ENCODE results near the genes RLF and CITED4.

DNA sequence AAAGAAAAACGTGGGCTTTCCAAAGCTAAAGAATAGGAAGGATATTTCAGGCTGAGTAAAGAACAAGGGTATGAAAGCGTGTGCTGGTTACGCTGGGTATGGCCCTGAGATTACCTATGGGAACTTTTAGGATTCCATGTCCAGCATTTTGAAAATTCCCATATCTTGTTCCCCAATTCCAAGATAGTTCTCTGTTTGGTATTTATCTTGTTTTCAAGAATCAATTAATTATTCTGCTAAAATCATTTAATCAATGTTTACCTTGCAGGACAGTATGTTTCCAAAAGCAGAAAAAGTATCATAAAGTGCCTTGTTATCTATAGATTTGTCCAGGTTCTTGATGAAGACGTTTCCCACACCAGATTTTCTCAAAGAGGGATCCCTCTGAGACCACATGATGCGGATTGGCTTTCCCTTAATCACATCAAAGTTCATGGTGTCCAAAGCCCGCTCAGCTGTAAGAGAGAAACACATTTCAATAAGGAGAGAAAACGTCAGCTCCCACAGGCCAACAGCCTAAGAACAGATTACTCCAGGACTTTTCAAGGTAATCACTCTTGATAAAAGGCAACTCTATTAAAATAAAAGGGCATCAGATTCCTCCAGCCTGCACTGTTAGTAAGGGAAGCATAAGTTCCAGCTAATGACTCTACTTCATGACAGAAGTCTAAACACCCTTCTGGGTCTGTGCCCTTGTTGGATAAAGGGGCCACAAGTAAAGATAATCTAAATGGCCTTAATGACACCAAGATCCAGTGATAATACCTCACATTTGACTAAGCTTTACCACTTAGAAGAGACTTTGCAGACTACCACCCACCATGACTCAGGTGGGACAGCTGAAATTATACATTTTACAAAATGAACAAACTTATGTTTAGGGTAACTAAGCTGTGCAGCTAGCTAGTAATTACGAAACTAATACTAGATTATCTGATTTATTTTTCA lies 4.2 kb downstream of the PABPC4 start:
- PRO-cap: no peak

GRCh38 chr1:39574244-39575348 lies 2.0 kb downstream of the PABPC4 start:
- PRO-cap: bidirectional peak, plus-strand start at chr1:39575315, minus-strand start at chr1:39575273

- PRO-cap: no peak
Observed at GRCh38 chr1:39671315-39671932, 483 bp downstream of the NT5C1A start.

DNA sequence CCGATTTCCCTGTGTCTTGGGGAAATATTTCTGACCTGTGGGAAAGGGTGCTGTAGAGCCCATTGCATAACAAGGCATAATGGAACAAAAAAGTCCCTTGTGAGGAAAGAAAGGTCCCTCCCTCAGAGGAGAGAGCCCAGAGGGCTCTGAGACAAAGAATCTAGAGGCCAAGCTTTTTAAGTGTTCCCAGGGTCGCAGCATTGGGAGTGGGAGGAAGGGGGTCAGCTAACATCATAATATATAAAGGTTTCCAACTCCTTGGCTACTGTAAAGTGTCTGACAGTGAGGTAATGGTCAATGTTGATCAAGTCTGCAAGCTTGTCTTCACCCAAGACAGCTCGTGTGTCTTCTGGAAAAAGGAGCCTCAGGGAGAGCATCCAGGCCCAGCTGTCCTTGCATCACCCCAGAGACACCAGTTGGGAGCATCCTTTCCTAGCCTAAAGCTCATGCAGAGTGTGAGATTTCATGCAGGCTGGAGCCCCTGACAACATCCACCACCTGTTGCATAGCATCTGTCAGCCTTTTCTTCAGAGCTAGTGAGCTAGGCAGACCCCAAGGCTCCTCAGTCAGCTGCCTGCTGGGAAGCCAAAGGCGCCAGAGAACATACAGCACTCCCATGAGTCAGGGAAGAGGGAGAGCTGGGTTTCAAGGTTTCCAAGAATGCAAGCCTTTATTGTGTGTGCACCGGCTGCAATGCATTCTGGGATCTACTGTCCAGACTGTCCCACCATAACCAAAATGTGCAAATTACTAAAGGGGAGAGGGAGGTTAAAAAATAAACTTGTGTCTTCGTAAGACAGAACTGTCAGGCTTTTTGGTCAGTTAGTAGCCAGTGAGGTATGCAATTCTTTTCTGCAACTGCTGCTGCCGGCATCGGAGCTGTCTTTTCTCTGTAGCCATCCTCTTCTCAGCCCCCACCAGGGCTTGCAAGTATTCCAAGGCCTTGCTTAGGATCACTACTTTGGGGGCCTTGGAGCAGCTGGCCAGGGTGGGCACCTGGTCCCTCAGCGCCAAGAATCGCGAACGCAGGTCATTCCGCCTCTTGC lies 4.8 kb downstream of the MYCL start:
- PRO-cap: no peak

- PRO-cap: no peak
Observed at GRCh38 chr1:39928587-39929516, 26.1 kb upstream of the MFSD2A start.

DNA sequence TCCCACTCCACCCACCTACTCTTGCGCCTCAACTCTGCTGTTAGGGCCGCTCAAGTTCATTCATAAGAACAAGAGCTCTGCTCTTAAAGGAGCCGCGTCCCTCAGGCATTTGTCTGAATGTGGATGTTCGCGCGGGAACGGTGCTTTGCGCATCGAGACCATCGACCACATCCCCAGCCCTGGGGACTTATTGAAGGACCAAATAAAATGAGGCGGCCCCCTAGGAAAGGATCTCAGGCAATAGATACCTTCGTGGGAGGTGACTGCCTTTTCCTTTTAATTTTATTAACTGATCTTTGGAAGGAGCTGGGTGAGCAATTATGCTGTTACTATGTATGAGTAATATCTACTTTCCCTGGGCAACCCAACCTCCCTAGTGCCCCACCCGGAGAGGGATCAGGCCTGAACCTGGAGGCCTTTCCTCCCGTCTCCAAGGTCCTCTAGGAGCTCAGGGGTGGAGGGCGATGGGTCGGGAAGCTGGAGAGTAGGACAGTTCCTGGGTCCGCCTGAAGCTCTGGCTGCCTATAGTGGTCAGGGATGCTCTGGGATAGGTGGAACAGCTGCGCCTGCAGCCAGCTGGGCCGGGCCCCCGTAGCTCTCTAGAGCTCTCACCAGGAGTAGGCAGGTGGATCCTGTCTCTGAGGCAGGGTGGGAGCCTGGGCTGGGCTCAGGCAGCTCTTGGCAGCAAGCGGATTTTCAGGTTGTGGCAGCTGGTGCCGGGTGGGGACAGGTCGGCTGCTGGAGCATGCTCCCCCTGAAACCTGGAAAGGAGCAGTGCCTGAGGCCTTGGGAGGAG lies 1.0 kb downstream of the MFSD2A start:
- PRO-cap: no peak

GRCh38 chr1:40072056-40073143 lies 24.7 kb downstream of the PPT1 start:
- PRO-cap: no peak

- PRO-cap: bidirectional peak, plus-strand start at chr1:40161377, minus-strand start at chr1:40161278
Observed at GRCh38 chr1:40161083-40161472, at the start of gene RLF. Gene RLF (plus strand): TSS chr1:40161387.

GRCh38 chr1:40161473-40162558 lies 629 bp downstream of the RLF start:
- PRO-cap: unidirectional peak, minus-strand start at chr1:40161631; unidirectional peak, minus-strand start at chr1:40161812

DNA sequence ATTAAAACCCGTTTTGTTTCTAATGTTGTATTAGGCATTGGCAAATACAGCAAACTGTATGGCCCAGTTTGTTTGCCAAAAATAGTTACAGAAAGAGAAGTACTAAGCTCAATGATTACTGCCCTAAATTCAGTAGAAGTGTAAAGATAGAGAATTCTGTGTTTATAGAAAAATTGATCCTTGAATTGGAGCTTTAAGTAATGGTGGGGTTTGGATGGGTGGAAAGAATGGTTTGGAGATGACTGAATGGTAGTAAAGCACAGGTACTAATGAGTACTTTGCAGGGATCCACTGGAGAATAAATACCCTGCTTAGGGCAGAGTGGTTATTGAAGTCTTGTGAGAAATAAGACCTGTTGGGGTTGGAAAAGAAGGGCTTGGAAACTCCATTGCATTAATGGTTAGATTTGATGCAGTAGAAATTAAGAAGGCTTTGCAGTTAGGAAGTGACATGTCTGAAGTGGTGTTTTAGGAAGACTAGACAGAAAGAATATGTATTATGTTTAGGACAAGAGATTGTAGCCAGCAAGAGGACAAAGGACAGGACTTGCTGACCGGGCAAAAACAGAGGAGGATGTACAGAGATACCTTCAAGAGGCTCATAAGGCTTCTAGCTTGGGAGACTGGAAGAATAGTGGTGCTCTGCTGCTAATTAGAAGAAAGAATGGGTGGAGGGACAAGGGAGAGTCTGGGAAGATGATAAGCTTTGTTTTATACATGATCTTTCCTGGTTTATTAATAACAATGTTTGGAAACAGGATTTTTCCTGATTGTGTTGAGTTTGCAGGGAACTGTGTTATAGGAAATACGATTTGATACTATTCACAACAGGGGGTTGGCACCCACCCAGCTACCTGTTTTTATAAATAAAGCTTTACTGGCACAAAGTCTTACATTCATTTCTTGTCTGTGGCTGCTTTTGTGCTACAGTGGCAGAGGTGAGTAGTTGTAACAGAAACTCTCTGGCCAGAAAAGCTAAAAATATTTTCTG lies 37.3 kb upstream of the TMCO2 start:
- PRO-cap: no peak

DNA sequence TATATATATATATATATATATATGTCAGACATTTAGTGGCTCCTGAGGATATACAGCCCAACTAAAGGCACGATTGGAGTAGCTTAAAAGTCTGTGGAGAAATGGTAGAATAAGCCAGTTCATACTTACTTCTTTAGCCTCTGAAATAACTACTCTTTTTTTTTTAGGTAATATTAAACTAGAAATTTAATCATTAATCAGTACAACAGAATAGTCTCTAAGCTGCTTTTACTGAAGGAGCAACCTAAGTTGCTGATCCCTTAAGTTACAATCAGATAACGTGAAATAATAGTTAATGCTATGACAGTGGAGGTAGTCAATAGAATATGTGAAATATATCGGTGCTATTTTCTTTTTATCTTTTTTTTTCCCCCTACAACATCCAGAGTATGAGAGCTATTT lies 15.5 kb downstream of the ZMPSTE24 start:
- PRO-cap: no peak

DNA sequence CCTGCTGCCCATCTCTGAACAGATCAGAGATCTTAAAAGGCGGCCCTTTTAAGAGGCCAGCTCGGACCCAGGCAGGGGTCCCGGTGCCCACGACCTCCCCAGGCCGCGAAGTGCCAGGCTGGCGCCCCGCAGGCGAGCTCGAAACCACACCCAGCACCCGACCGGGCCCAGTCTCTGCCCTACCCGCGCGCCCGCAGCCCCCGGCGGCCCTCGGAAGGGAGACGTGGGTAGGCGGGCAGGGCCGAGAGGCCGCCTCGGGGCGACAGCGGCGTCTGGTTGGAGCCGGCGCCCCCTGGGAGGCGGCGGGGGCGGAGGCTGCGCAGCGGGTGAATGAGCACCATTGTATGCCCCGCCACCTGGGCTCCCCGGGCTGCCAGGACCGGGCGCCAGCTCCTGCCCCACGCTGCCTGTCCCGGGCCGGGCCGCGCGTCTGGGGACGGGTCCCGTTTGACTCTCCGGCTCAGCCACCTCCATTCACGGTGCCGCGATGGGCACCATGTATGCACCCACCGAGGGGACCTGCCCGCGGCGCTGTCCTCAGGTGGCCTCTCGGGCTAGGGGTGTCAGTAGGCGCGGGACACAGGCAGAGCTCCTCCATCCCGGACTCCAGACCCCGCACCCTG lies 507 bp downstream of the COL9A2 start:
- PRO-cap: bidirectional peak, plus-strand start at position 355 of the sequence, minus-strand start at position 202 of the sequence

- PRO-cap: unidirectional peak, minus-strand start at chr1:40383613; unidirectional peak, minus-strand start at chr1:40383999
Observed at GRCh38 chr1:40383523-40384148, 10.1 kb downstream of the SMAP2 start.

DNA sequence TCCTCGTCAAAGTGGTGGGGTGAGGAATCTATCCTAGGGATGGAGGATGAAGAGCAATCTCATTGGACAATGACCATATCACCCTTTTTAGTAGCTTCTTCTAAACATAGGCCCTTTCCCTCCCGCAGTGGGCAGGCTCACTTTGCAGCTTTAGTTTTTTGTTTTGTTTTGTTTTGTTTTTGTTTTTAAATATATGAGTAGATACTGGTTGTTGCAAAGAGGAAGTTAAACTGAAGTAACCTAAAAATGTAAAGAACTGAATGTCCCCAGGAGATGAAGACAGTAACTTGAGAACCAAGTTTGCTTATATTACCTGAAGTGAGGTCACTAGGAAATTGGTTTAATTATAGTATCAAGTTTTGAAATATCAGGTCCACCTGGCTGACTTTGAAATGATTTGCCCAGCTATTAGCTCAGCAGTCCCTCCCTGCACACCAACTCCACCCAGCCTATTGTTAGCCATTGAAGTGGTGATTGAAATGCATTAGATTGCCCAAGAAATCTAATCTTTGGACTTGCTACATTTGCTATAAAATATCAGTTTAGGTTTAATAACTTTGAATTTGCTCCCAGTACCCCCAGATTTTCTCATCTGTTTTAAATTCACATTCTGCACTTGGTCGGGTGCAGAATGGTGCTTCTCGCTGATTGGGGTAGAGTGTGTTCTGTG lies 18.2 kb downstream of the SMAP2 start:
- PRO-cap: no peak

DNA sequence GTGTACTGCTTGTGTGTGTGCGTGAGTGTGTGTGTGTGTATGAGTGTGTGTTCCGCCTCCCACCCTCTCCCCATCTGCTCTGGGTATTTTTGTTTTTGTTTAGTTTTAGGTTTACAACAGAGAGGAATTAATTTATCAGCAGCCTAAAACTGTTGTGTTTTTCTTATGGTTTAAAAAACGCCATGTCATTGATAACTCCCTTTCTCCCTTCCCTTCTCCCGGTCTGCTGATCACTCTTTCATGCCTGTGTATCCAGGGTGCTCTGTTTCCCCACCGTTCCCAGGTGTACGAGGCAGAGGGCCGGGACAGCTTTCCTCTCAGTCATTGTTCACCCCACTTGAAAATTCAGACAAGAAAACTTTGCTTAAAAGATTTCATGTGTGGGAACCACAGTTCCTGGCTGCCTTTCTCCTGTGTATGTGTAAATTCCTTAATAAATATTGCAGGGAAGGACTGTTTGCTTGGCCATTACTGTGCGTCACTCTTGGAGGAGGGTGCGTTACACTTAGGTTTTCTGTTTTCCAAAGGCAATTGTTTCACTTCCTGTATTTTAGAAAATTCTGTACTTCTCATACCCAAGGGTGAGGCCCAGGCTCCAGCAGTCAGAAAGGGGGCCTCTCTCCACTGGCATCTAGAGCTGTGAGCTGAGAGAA lies 27.3 kb upstream of the ZFP69B start:
- PRO-cap: no peak

DNA sequence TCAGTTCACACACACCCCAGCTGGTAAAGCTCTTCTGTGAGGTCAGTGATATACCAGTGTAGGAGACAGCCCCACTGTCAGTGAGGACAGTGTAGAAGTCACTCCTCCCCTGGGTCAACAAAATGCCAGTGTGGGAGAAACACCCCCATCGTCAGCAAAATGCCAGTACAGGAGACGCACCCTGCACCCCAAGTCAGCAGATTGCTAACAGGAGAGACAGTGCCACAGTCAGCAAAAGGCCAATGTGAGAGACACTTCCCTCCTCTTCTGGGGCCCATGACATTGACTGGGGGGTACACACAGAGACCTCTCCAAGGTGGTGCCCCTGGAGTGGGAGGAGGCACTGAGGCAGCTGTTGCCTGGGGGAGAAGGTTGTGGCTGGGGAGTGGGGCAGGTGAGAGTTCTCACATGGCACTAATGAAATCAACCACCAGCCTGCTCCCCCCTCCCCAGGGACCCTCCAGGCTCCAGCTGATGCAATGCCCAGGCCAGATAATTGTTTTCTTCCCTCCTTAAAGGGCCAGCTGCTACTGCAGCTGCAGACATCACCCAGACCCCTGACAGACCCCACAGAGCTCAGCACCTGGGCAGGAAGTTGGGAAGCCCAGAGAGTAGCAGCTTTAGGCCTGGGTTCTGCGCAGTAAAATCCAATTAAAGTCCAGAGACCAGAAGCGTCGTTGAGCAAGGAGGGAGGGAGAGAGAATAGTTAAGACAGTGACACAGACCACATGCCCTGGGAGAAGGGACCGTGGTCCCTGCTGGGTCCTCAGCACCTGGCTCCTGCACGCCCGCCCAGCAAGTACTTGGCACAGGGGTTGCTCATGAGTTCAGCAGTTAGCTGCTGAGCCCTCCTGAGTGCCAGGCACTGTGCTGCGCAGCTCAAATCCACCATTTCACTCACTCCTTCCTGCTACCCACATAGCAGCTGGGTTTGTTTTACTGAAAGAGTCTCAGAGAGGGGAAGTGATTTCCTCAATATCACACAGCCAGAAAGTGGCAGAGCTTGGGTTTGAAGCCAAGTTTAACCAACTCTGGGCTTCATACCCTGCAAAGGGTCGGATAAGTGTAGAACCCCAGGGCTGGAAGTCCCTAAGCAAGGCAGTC lies 2.1 kb downstream of the RIMS3 start:
- PRO-cap: unidirectional peak, plus-strand start at position 661 of the sequence

GRCh38 chr1:40758402-40759244 lies 25.0 kb upstream of the KCNQ4 start:
- PRO-cap: no peak

- PRO-cap: bidirectional peak, plus-strand start at chr1:40862571, minus-strand start at chr1:40862363
Observed at GRCh38 chr1:40861979-40862852, at the start of gene CITED4. Gene CITED4 (minus strand): TSS chr1:40862363.

DNA sequence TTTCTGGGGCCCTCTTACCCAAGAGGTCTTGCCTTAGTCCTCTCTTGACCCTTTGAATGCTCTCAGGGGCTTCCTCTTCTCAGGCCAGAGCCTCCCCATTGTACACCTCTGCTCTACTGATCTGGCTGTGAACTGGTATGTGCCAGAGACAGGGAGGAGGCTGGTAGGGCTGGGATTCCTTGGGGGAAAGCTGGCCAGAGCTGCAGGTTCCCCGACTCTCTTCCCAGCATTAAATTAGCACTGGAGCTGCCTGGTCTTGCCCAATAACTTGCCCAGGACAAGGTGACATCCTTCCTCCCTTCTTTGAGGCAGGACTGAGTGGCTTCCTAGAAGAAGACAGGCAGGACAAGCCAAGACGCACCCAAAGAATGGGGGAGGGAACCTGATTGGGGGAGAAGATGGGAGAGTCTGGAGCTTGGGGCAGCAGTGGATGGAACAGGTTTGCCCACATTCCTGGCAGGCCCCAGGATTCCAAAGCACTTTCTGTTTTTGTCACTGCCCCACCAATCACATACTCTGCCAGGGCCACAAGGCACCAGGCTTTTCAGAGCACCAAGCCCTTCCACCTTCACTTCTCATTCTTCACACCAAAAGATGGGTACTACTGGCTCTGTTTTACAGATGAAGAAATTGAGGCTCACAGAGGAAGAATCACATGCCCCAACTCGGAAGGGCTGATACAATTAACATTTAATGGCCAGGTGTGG lies 37.3 kb upstream of the CITED4 start:
- PRO-cap: no peak

GRCh38 chr1:40988947-40989462 lies 9.5 kb downstream of the CTPS1 start:
- PRO-cap: no peak

Data from SUDHL5 (cell line).